Metastatic Breast Carcinoma in the Ovary (tissue), 3 donors: Measurements from ENCODE around the genes FABP2 and TNIP3.

DNA sequence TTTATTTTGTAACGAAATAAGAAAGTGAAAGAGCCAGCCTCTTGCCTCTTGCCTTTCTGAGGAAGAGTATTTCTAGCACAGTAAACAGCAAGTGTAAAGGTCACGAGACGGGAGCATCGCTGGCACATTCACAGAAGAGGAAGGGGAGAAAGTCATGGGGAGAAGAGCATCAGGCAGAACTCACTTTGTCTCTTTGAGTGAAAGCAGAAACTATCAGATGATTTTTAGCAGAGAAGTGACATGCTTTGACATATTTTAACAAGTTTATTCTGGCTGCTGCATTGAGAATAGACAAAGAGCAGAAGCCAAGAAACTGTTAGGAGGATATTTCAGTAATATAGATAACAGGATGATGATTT lies 313.7 kb downstream of the CAMK2D start:
- PRO-cap, 3 experiments, result no peak in any of the 3 experiments

GRCh38 chr4:113452323-113453225 lies 309.0 kb downstream of the CAMK2D start:
- PRO-cap, 3 experiments, result no peak in any of the 3 experiments

DNA sequence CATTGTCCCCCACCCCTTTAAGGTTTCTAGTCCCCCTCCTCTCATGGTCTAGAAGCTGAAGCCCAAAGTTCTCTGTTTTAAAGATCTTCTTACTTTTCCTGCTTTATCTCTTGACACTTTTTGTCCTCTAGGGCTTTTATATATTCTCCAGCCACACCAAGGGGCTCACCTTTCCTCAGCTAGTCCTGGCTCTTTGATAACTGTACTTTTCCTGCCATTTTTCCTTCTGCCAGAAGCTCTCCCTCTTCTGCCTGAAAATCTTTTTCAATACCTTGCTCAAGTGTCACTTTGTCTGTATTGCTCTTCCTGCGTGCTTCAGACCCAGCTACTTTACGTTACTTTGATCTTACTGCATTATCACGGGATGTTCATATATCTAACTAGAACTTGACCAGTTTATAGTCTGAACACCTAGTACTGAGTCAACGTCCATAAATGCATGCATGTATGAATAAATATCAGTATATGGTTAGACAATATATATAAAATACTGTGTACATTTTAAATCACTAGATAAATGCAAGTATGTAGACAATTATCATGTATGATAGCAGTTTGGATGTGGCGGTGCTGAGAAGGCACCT lies 289.7 kb downstream of the CAMK2D start:
- PRO-cap, 3 experiments, result no peak in any of the 3 experiments

DNA sequence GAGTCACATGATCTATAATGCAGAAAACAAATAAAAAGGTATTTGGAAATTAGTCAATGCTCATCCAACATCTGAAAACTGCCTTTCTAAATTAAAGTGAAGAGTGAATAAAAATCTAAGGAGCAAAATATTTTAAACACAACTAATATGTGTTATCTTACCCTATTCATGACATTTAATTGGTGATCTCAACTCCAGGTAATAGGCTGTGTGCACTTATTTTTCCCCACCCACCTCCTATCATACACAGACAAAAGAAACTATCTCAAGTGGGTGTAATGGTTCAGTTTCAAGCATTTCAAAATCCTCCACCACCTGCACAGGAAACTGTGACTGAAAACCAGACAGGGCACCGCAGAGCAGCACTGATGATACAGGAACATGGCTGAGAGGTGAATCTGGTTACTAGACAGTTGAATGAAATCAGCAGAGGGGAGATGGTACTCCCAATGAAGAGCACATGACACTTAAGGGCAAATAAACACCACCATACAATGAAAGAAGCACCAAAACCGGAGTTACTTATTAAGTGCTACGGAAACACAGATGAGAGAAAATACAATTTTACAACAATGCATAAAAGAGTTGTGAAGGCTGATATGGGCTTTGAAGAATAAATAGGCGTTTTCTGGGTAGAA lies 78.4 kb downstream of the CAMK2D start:
- PRO-cap, 3 experiments, result no peak in any of the 3 experiments

- PRO-cap, 3 experiments, result no peak in any of the 3 experiments
Measured at GRCh38 chr4:113700270-113701001, 61.1 kb downstream of the CAMK2D start.

DNA sequence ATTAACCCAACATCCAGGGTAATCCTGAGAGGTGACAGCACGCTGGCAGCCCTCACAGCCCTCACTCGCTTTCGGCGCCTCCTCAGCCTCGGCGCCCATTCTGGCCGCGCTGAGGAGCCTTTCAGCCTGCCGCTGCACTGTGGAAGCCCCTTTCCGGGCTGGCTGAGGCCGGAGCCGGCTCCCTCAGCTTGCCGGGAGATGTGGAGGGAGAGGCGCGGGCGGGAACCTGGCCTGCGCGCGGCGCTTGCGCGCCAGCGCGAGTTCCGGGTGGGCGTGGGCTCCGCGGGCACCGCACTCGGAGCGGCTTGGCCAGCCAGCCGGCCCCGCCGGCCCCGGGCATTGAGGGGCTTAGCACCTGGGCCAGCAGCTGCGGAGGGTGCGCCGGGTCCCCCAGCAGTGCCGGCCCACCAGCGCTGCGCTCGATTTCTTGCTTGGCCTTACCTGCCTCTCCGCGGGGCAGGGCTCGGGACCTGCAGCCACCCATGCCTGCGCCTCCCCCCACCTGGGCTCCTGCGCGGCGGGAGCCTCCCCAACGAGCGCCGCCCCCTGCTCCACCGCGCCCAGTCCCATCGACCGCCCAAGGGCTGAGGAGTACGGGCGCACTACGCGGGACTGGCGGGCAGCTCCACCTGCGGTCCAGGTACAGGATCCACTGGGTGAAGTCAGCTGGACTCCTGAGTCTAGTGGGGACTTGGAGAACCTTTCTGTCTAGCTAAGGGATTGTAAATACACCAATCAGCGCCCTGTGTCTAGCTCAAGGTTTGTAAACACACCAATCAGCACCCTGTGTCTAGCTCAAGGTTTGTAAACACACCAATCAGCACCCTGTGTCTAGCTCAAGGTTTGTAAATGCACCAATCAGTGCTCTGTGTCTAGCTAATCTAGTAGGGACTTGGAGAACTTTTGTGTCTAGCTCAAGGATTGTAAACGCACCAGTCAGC lies 87.2 kb downstream of the PRSS12 start:
- PRO-cap, 3 experiments, result peak in 1 of 3 experiments; most common plus-strand start position 316 of the sequence (in 1); most common minus-strand start position 160 of the sequence (in 1)

DNA sequence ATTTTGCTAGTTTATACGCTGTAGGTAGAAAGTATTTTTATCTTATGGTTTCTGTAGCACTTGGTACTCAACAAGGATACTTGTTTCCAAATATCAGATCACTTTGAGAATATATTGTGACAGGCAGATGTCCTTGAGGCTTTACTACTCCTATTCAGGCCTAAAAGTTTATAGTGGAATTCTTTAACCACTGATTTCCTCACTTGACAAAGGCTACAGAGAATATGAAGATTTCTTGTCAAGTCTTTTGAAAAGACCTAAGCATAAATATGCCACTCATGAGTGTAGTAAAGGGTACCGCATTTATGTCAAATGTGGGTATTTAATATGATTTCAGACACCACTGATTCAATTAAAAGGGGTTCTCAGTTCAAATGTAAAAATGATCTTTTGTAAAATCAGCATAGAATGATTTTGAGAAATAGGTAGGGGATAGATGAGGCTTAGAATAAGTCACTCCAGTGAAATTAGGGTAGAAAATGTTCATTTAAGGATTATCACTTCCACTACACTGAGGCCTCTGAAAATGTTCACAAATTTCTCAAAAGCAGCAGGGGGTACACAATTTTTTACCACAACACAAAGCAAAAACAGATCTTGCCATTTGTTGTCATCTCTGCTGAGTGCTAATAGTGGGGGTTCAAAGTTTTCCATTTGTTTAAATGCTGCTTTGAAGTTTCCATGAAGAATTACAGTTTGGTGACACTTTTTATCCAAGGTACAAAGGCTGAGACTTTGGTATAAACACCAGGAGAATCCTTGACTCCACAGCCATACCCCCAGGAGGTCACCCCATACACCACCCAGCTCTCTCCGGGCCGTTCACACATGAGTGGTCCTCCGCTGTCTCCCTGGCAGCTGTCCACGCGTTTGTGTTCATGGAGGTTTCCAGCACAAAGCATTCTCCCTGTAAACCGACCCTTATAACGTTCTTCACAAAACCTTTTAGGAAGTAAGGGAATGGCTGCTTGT lies 71.3 kb downstream of the PRSS12 start:
- PRO-cap, 3 experiments, result no peak in any of the 3 experiments

DNA sequence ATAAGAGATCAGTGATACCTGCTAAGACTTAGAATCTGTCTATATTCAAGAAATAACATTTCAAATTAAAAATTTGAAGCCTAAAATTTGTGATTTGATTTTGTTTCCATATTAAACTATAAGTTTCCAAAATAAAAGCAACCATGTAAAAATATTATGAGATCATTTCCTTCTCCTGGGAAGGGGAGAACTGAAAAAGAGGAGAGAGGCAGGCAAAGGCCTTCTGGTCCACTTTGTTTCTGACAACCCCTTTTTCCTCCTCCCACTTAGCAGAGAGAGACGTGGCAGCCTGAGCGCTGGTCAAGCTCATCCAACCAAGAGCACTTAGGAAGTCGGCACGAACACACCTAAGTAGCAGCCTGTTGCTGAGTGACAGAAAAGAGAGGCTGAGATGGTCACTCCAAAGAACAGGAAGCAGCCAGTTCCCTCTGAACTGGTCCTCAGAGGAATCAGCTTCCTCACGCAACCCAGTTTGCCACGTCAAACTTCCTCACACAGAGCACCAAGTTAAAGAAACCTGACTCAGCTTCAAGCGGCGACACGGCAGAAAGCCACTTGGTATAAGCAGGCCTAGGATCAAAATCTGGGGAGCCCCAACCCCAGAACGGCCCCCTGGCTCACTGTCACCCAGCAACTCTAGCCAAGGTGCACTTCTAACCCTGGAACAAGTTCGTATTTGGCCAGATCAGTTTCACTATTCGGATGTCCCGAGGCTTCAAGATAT lies 934 bp downstream of the SEC24D start:
- PRO-cap, 3 experiments, result peak in 3 of 3 experiments; most common plus-strand start position 317 of the sequence (in 2); most common minus-strand start position 239 of the sequence (in 1)

GRCh38 chr4:118919532-118920262 lies 31.0 kb downstream of the SYNPO2 start:
- PRO-cap, 3 experiments, result no peak in any of the 3 experiments

DNA sequence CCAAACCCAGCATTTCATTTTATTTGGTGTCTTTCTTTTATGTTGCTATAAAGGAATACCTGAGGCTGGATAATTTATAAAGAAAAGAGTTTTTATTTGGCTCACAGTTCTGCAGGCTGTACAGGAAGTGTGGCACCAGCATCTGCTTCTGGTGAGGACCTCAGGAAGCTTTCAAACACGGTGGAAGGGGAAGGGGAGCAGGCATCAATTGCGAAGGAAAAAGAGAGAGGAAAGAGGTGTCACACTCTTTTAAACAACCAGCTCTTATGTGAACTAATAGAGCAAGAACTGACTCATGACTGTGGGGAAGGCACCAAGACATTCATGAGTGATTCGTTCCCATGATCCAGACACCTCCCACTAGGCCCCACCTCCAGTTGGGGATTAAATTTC lies 59.8 kb downstream of the SYNPO2 start:
- PRO-cap, 3 experiments, result no peak in any of the 3 experiments

DNA sequence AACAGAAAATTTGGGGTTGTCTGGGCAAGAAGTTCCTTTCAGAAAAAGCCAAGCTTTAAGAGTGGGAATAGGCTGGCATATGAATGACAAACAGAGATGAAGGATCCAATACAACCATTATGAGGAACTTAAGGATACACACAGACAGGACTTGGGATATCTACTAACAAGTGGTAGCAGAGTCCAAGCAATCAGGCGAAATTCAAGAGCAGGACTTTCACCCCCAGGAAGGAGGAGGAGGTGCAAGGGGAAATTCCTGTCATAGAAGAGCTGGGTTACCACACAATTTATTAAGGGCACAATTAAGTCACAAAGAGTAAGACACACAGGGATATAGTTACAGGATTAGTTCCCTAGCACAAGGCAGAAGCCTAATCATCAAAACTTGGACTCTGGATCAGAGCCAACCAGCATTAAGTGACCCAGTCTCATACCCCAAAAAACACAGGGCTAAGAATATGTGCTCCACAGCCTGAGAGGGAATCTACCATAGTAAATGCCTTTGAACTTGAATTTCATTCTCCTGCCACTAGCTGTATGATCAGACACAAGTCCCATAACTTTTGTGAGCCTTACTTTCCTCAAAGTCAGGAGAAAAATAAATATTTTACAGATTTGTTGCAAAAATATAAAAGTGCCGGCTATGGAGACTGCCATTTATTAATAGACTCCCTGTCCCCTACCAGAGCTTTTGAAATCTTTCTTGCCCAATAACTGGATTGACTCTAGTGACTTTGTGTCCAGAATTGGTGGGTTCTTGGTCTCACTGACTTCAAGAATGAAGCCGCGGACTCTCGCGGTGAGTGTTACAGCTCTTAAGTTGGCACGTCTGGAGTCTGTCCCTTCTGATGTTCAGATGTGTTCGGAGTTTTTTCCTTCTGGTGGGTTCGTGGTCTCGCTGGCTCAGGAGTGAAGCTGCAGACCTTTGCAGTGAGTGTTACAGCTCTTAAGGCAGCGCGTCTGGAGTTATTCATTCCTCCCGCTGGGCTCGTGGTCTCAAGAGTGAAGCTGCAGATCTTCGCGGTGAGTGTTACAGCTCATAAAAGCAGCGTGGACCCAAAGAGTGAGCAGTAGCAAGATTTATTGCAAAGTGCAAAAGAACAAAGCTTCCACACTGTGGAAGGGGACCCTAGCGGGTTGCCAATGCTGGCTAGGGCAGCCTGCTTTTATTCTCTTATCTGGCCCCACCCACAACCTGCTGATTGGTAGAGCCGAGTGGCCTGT lies 87.1 kb downstream of the SYNPO2 start:
- PRO-cap, 3 experiments, result no peak in any of the 3 experiments

DNA sequence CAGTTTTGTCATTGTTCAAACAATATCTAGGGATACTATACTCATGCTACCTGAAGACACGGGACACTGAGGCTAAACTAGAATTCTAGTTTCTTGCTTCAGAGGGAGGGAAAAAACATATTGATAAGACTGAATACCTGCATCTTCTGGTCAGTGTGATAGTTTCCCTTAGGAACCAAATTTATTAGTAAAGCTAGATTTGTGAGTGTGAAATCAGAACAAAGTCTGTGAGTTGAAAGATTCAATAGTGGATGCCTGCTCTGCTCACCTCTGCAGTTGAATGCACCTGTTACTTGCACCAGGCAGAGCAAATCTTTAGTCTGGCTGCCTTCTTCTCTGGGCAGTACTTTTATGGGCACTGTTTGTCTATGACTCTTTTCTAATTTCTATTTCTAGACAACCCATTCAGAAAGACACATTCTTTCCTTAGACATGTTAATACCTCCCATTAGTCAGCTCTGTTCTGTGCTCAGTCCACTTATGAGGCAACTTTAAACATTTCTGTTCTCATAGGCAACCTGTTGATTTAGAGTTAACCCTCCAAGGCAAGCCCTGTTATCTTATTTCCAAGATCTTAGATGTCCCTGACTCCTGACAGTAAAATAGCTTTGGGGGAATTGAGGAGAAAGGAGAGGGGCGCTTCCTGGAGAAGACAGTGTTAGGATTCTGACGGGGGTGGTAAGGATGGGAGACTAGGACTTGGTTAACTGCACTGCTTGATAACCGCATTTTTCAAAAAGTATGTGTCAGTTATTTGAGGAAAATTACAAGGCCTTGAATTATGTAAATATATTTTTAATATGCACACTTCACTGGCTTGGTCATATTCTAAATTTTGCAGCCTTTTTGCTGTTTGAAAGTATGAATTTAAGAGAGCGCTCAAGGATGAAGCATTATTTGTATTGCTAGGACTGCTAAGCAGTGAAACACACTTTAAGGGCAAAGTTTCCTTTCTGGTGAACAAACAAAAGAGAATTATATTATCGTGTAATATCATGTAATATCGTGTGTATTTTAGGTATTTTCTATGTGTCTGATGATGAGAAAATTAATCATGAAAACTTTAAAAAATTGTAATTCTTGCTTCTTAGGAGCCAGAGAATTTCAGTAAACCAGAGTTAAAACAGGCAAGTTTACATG lies 109.1 kb downstream of the SYNPO2 start:
- PRO-cap, 3 experiments, result no peak in any of the 3 experiments

- PRO-cap, 3 experiments, result no peak in any of the 3 experiments
Measured at GRCh38 chr4:119189553-119190160, 22.9 kb upstream of the USP53 start.

GRCh38 chr4:119321851-119322211 lies at the start of gene FABP2:
FABP2 (minus strand) TSS chr4:119322138.
- PRO-cap, 3 experiments, result no peak in any of the 3 experiments

DNA sequence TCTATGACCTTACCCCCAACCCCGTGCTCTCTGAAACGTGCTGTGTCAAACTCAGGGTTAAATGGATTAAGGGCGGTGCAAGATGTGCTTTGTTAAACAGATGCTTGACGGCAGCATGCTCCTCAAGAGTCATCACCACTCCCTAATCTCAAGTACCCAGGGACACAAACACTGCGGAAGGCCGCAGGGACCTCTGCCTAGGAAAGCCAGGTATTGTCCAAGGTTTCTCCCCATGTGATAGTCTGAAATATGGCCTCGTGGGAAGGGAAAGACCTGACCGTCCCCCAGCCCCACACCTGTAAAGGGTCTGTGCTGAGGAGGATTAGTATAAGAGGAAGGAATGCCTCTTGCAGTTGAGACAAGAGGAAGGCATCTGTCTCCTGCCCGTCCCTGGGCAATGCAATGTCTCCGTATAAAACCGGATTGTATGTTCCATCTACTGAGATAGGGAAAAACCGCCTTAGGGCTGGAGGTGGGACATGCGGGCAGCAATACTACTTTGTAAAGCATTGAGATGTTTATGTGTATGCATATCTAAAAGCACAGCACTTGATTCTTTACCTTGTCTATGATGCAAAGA lies 74.6 kb upstream of the FABP2 start:
- PRO-cap, 3 experiments, result no peak in any of the 3 experiments

GRCh38 chr4:119481789-119482549 lies 146.6 kb downstream of the PDE5A start:
- PRO-cap, 3 experiments, result no peak in any of the 3 experiments

DNA sequence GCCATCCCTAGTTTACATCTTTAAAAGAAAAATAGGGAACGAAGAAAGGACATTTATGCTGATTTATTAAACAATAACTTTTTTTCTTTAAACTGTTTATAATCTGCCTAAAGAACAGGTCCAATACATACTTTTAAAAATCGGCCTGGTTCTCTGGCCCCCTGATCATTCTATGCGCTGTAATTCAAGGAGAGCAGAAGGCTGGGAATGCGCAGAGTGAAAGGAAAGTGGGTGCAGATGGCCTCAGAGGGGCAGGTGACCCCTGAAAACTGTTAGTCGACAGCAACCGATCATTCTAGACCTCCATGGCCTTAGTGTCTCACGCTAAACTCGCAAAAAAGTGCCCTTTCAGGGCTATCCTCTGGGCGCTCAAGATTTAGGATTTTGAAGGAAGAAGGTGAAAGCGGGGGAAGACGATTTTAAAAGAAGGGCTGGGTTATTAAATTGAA lies 2.2 kb downstream of the PDE5A start:
- PRO-cap, 3 experiments, result no peak in any of the 3 experiments

GRCh38 chr4:119939285-119939698 lies 127.4 kb downstream of the MAD2L1 start:
- PRO-cap, 3 experiments, result no peak in any of the 3 experiments

DNA sequence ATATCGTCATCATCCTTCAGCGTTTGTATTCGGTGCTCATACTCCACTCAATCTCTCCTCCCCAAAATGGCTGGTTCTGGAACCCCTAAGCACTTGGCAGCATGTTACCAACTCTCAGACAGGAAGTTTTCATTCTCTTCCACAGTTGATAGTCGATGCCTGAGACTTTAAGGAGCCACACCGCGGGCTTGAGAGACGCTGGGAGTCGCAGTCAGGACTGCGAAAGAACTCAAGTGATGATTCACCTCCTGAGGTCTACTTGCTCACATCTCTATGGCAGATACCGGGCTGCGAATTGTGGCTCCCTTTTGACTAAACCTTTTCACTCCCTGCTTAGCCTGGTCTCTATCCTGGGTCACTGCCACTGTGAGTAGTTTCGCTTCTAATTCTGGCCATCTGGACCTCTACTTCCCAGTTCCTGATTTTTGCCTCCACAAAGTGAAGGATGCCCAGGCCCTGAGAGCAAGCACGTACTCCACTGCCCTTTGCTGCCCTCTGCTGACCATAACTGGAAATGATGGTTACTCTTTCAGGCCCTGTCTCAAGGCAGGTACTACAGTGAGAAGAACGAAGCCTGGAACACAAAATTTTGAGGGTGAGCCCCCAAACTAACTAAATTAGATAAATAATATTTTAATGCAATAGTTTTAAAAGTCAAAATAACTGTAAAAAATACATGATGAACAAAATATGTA lies 16.9 kb downstream of the MAD2L1 start:
- PRO-cap, 3 experiments, result no peak in any of the 3 experiments

DNA sequence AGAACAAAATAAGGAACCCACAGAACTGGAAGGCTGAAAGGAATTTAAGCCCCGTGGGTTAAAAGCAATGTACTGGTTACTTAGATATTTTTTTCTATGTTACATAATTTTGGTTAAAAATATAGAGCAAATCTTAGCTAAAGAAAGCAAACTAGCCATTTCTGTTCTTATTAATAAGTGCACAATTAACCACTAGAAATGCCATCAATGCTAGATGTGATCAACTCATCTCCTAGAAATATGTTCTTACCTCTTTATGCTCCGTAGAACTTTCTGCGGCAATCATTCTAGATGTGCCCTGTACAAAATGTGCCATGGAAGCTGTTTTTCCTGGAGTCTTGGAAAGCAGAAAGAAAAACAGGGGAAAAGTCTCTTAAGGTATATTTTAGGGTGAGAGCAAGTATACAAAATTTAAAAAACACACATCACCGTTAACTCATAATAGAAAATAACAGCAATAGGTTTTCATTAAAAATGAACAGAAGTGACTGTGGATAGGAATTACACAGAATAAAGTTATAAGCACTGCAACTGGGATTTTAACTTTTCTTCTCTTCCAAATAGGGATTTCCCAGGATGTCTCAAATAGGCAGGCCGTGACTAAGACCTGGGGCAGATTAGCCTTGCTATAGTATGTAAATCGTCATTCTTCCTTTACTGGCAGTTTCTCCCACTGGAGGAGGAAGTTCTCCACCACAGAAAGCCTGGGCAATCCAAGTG lies at the start of gene TNIP3:
Gene TNIP3, minus strand, starts transcription at position 512 of the 720 bp plus-strand sequence.
- PRO-cap, 3 experiments, result no peak in any of the 3 experiments